GM19240 (cell line): ENCODE data around the genes ZNF341 and ITCH.

DNA sequence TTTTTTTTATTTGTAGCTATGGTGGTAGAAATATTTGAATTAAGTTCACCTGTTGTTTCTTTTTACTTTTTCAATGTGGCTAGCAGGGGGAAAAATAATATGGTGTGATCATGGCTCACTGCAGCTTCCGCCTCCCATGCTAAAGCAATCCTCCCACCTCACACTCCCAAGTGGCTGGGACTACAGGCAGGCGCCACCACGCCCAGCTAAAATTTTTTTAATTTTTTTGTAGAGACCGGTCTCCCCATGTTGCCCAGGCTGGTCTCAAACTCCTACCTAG is 459 bp upstream of the CDK5RAP1 start:
- RRBS = no CpG with 5 or more reads among the region's 4 CpGs

GRCh38 chr20:33402131-33402388 is 741 bp upstream of the CDK5RAP1 start:
- RRBS = no CpG with 5 or more reads among the region's 3 CpGs

- RRBS = no CpG with 5 or more reads among the region's 9 CpGs
These were observed 37.6 kb upstream of the C20orf144 start for GRCh38 chr20:33624304-33625137.

DNA sequence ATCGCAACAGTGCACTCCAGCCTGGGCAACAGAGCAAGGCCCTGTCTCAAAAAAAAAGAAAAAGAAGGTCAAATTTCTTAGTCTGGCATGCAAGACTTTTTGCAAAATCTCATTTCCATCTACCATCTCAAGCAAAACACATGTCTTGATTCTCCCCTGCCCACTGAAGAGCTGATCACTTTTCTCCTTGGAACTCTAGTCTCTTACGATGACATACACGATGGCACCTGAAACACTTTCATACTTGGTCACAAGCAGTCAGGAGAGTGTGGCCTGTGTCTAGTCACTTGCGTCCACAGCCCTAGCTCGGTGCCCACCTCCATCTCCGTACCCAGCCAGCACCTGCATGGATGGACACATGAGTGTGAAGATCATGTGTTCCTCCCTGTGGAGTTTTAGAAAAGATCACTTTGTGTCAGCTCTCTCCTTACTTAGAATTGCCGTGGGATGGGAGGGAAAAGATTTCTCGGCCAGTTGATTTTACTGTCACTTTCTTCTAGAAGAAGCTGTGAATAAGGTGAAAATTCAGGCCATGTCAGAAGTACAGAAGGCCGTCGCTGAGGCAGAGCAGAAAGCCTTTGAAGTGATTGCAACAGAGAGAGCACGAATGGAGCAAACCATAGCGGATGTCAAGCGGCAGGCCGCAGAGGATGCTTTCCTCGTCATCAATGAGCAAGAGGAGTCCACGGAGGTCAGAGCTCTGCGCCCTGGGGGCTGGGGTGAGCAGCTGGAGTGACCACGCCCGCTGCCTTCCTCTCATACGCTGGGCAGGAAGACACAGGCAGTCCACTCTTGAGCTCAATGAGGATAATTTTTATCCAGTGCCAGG is 22.1 kb upstream of the C20orf144 start:
- RRBS = no CpG with 5 or more reads among the region's 20 CpGs

- RRBS = 94% methylated on average over 8 of the region's 33 CpGs
These were observed 2.7 kb upstream of the C20orf144 start for GRCh38 chr20:33659175-33659989.

DNA sequence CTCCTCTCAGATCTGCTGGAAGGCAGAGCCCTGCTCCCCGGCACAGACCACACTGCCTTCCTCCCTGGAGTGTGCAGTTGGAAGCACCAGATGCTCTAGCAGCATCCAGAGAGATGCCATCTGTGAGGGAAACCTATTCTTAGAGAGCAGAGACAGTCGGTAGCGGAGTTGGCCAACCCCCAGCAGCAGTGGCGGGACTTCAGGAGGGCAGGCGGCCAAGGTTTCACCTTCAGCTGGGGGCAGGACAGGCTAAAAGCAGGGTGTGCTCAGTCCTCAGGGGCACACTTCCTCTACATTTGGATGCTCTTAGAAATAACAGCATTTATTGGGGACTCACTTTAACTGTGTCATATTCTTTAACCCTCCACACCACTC is 16.8 kb upstream of the E2F1 start:
- RRBS = no CpG with 5 or more reads among the region's 5 CpGs

GRCh38 chr20:33718547-33718802 is 1.6 kb downstream of the PXMP4 start:
- RRBS = no CpG with 5 or more reads among the region's 3 CpGs

GRCh38 chr20:33731668-33732190 is at the start of gene ZNF341:
Gene ZNF341, plus strand, starts transcription at chr20:33731996.
- RRBS = 3% methylated on average over 35 of the region's 60 CpGs

GRCh38 chr20:33826218-33826989 is 15.3 kb downstream of the CHMP4B start:
- RRBS = no CpG with 5 or more reads among the region's 5 CpGs

- RRBS = no CpG with 5 or more reads among the region's 9 CpGs
These were observed 17.2 kb downstream of the CHMP4B start for GRCh38 chr20:33828153-33828861.

DNA sequence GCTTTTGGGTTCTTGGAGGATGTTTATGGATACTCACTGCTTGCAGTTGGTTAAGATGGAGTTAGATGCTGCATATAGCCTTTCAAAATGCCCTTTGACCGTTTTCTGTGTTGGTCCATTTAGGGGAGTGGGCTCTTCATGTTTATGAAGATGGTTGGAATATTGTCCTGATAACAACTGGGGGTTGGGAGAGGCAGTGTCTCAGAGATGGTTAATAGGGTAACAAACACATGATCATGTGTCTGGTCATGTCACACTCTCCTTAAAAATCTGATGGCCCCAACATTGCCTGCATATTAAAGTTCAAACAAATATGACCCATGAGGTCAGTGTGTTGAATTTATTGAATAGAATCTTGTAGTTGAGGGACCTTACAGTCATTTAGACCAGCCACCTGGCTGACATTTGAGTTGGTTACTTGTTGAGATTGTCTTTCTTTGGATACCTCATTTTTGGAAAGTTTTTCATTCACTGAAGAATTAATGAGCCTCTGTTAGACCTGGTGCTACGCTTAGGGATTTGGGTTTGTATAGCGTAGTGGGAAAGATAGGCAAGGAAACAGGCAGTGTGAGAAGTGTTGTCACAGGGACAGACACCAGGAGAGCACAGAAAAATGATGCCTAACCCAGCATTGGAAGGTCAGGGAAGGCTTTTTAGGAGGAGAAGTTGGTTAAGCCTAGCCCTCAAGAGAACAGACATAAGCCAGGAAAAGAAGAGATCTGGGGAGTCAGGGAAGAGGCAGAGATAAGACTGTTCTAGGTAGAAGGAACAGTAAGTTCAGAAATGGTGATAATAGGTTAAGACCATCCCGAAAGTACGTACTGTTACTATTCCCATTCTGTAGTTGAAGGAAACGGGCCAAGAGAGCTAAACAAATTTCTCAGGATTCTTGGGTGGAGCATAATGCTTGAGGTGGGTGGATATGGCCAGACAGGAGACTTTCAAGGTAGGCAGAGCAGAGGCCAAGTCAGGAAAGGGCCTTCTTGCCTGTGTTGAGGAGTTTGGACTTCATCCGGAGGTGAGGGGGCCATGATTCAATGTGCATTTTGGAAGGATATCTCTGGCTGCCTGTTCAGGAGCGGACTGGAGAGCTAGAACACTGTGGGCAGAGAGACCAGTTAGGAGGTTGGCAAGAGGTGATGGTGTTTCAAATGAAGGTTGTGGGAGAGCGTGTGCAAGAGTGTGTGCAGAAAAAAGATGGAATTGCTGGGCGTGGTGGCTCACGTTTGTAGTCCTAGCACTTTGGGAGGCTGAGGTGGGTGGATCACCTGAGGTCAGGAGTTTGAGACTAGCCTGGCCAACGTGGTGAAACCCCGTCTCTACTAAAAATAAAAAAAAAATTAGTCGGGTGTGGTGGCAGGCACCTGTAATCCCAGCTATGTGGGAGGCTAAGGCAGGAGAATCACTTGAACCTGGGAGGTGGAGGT is 4.4 kb downstream of the RALY start:
- RRBS = no CpG with 5 or more reads among the region's 14 CpGs

DNA sequence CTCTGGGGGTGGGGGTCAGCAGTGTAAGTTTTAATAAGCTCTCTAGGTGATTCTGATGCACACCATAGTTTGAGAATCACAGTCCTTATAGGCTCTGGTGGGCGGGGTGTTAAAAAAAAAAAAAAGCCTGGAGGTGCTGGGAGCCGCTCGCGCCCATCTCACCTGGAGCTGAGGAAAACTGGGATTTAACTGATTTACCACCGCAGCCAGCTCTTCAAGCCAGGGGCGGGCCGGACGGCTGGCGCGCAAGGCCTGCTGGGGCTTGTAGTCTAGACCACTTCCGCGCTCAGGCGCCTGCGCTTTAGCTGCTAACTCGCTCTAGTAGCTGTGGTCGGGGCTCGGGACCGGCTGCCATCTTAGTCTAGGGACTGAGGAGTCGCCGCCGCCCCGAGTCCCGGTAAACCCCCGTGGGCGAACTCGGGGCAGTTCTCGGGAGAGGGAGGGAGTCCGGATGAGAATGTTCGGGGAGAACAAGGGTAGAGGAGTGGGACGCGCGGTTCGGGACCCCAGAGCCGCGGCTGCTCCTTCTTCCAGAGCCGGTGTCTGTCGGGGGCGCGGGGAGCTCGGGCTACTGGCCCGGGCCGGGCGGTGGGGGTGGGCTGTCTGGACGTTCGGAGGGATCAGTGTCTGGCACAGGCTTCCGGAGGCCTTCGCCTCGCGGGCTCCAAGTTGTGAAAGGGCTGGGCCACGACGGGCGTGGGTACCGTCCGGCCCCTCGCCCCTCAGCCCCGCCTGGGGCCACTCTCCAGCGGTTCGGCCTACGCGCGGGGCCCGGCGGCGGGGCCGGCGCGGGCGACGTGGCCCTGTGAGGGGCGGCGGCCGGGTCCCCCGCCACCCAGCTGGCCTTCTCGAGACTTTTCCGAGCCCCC is at the start of gene ITCH:
ITCH (plus strand) TSS at position 321 of the 869 bp plus-strand sequence.
- RRBS = 2% methylated on average over 49 of the region's 75 CpGs

DNA sequence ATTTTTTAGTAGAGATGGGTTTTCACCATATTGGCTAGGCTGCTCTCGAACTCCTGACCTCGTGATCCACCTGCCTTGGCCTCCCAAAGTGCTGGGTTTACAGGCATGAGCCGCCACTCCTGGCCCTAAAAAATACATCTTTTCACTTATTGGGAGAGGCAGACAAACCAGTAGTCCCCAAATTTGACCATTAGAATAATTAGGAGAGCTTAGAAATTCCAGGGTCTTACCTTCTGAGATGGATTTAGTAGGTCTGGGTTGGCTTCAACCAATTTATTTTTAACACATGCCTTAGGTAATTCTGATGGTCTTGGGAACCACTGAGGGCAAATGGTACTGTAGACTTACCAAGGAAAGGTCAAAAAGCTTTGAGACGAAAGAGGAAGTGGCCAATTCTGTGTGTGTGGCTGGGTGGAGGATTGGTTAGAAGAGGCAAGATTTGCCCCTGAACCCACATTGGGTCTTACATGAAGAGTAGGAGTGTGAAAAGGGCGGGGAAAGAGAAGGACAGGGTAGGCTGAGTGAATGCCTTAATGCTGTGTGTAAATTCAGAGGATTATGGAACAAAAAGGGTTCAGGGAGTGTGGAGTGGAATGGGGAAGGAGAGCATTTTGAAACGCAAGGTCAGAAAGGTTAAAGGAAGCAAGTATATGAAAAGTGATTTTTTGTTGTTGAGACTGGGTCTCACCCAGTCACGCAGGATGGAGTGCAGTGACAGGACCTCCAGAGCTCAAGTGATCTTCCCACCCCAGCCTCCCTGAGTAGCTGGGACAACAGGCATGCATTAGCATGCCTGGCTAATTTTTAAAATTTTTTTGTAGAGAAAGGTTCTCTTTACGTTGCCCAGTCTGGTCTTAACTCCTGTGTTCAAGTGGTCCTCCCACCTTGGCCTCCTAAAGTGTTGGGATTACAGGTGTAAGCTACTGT is 2.8 kb downstream of the ITCH start:
- RRBS = no CpG with 5 or more reads among the region's 8 CpGs

- RRBS = no CpG with 5 or more reads among the region's 7 CpGs
These were observed 2.4 kb downstream of the MAP1LC3A start for GRCh38 chr20:34560816-34561421.

GRCh38 chr20:34707121-34707823 is 3.1 kb downstream of the TP53INP2 start:
- RRBS = no CpG with 5 or more reads among the region's 2 CpGs

- RRBS = no CpG with 5 or more reads among the region's 5 CpGs
These were observed 6.5 kb downstream of the TP53INP2 start for GRCh38 chr20:34710623-34711048.

DNA sequence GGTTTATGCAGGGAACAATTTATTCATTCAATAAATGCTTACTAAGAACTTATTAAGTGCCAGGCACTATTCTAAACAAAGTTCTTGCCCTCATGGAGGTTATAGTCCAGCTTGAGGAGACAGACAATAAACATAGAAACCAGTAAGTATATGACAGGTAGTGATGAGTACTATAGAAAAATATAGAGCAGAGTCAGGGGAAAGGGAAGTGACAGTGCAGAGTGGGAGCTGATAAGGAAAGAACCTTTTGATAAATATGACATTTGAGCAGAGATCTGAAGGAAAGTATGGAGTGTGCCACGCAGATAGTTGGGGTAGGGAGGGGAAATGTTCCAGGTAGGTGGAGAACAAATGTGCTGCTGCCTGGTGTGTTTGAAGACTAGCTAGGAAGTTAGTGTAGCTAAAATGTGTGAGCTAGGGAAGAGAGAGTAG is 12.1 kb downstream of the ACSS2 start:
- RRBS = no CpG with 5 or more reads among the region's 1 CpG

DNA sequence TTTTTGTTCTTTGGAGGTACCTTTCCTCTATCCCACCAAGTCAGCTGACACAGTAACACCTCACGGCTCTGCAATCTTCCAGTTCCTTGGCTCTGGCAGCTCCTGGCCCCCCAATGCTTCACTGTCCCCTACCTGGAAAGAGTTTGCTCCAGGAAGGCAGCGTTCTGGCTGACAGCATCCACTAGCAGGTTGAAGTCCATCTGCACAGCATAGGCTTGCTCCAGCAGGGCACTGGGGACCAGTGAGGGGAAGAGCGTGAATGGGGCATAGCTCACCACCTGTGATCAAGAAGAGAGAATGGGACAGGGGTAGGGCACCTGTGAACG is 9.8 kb downstream of the GSS start:
- RRBS = no CpG with 5 or more reads among the region's 4 CpGs

GRCh38 chr20:35074235-35074901 is 18.2 kb downstream of the TRPC4AP start:
- RRBS = no CpG with 5 or more reads among the region's 9 CpGs

- RRBS = no CpG with 5 or more reads among the region's 18 CpGs
These were observed 4.3 kb downstream of the PROCR start for GRCh38 chr20:35176143-35176699.